A673 (cell line): ENCODE results near the genes UBTF, FAM171A2, HEXIM2 and FMNL1.

DNA sequence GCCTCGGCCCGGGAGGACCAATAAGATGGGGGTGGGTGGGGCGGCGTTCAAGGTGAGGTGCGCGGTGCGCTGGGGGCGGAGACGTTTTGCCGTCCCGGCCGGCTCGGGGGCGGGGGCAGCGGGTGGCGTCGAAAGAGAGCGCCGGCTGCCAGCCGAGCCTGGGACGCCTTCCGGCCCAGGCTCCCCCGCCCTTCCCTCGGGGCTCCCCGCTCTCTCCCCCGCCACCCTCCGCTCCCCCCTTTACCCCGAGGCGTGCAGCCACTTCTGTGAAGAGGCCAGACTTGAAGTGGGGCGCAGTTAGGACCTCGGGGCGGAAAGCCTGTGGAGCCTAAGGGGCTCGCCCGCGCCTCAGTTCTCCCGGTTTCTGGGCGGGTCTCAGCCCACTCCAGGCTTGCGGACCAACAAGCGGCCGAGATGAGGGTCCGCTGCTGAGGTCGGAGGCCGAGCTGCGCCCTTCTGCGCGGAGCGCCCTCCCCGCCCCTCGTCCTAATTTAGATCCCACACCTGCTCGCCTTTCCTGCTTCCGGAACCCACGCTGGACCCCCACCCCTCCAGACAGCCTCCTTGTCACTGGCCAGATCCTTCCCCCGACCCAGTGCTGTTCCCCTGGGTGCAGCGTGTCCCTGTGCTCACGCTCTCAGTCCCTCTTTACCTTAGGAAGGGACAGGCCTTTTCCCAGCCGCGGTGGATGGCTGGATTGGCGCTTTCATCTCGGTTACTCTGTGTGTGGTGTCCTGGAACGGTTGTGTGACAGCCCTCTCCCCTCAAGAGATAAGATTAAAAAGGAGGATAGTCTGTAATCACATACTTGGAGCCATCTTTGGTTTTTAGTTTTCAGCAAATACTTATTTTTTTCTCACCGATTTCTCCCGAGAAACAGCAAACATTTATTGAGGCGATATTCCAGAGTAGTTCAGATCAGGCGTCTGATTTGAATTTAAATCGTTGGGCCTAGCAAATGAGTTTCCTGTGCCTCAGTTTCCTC lies 849 bp upstream of the ATXN7L3 start:
- PRO-cap, result bidirectional peak, plus-strand start at position 151 of the sequence, minus-strand start outside the sequence; unidirectional peak, plus-strand start at position 261 of the sequence

- PRO-cap, result bidirectional peak, plus-strand start at chr17:44219620, minus-strand start at chr17:44219498; bidirectional peak, plus-strand start at chr17:44220011, minus-strand start at chr17:44219927
Measured at GRCh38 chr17:44219342-44220285, at the start of gene UBTF. TSS of gene UBTF (minus strand) at chr17:44219675.

GRCh38 chr17:44221177-44222021 lies 1.9 kb upstream of the UBTF start:
- PRO-cap, result bidirectional peak, plus-strand start at chr17:44221402, minus-strand start at chr17:44221302

- PRO-cap, result unidirectional peak, minus-strand start at chr17:44363853
Measured at GRCh38 chr17:44363592-44364283, at the start of gene FAM171A2. TSS of gene FAM171A2 (minus strand) at chr17:44363853.

DNA sequence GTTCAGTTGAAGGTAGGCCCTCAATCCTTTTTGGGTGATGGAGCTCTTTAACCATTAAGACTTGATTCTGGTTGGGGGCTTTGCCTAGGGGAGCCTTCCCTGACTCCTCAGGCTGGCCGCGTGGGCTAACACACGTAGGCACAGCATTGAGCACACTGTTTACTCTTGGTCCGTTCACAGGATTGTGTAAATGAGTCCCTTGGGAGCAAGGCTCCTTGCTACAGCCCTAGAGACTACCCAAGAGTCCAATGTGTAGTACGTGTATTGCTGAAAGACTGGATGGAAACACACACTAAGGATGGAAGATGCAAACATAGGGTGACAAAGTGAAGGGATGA lies 761 bp upstream of the ITGA2B start:
- PRO-cap, result no peak

- PRO-cap, result no peak
Measured at GRCh38 chr17:44664938-44665302, 8.7 kb downstream of the MEIOC start.

DNA sequence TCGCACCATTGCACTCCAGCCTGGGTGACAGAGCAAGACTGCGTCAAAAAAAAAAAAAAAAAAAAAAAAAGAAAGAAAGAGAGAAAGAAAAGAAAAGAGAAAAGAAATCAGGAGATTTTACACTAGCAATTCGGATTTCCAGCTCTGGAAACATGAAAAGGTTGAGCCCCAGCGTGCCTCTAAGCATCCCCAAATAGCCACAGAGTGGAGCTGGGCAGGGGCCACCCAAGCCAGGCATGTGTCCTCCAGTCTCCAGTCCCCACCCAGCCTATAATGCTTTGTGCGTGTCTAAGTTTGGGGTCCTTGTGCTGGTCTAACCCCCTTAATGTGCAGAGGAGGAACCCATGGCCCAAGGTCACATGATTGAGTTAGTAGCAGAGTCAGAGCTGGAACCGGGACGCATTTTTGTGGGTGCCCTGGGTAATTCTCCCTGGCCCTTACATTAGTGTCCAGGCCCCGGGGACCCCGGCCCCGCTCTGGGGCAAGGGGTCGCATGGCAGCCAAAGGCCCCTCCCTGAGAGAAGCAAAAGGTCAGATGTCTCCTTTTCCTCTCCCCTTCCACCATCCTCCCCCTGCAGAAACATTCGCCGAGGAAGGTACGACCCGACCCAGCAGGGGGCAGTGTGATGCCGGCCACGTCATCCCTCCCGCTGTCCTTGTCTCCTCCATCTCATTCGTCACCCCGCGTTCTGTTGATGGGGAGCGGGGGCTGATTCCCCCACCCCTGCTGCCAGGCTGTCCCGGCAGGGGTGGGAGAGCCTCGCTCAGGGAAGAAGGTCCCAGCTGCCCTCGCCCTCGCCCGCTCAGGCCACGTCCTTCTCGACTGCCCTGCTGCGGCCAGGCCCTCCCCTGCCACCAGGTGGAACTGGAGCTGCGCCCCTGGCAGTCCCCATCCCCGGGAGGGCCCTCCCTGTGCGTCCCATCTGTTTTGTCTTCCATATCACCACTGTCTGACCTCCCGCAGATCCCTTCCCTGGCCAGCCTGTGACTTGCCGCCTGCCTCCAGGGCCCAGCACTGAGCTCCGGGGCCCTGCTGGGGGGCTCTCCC lies 20.2 kb downstream of the ADAM11 start:
- PRO-cap, result no peak

DNA sequence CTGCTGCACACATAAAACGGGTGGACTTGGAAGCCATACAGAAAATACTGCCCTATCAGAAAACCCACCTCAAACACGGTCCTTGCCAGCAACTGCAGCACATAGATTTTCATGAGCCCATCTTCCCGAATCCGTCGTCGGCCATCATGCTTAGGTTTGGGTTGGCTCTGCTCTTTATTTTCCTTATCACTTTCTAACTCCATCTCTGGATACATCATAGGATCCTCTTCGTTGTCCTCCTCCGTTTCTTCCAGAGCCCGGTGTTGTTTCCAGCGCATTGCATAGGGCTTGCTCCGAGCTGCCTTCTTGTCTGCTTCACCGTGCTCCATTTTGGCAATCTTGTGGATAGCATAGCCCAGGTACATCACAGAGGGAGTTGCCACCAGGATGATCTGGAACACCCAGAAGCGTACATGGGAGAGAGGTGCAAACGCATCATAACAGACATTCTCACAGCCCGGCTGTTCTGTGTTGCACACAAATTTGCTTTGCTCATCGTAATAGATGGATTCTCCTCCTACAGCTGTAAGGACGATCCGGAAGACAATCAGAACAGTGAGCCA lies 24.8 kb downstream of the GJC1 start:
- PRO-cap, result no peak

- PRO-cap, result no peak
Measured at GRCh38 chr17:44848853-44849275, 1.2 kb downstream of the HIGD1B start.

DNA sequence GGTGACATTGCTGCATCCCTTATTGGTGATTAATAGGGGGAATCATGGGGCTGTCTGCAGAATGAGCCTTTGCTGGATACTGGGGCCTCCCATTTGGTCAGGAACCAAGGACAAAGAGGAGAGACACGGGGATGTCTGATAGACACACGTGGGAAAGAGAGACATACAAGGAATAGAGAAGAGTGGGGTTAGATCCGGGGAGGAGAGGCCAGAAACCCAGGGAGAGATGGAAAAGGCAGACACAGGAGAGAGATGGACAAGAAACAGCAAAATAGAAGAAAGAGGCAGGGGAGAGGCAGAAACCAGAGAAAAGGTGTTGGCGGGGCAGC lies 2.3 kb downstream of the C1QL1 start:
- PRO-cap, result no peak

DNA sequence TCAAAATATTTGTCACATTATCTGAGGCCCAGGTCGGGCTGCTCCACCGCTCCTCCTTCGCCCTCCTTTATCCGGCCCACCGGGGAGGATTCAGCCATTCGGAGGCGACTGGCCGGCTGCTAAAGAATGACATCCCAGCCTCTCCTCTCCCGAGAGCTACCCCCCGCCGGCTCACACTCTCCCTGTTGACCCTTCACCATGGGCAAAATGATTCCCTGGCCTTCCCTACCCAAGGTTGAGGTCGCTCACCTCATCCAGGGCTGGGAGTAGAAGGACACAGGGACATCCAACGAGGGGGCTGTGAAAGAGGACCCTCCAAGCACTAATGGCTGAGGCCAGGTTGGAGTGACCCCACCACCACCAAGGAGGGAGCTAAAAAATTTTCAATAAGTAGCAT lies 1.4 kb upstream of the C1QL1 start:
- PRO-cap, result no peak

DNA sequence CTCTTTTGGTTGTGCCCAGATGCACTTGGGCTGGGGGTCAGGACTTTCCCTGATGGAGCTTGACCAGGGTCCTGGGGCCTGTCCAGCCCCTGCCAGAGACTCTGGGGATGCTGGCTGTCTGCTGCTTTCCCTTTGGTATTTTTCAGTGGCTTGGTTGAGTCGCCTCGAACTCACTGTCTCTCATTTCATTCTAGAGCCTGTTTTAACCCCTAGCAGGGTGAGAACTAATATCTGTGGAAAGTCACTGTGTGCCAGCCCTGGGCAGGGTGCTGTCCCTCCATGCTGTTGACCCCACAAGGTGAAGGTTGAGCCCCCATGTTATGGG lies 33.0 kb downstream of the DCAKD start:
- PRO-cap, result no peak

GRCh38 chr17:45060433-45061195 lies 503 bp upstream of the NMT1 start:
- PRO-cap, result bidirectional peak, plus-strand start at chr17:45060882, minus-strand start at chr17:45060881; unidirectional peak, minus-strand start at chr17:45060946; bidirectional peak, plus-strand start at chr17:45061322, minus-strand start at chr17:45061109

DNA sequence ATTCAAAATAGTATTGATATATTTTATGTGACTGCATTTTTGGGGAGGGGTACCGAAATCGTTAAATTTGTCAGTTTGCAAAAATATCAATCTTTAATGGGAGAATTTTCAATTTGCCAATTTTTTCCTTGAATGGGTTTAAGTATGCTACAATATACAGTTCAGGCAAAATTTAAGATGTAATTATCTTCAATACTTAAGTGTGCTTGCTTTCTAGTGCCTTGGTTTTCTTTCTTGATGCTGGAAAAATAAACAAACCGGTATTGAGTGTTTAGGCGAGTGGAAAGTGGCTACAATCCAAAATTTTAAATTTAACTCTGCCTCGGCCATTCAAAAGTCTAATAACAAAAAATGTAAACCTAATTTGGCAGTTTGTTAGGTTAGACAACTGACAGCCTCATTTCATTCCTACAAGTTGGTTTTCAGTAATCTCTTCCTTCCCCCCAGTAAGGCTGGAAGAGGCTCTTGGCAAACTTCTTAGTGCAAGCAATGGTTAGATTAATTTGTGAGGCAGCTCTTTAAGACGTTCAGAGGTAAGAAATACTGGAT lies 2.5 kb downstream of the HEXIM1 start:
- PRO-cap, result no peak

GRCh38 chr17:45161761-45162176 lies at the start of gene HEXIM2:
TSS of gene HEXIM2 (plus strand) at chr17:45161875.
- PRO-cap, result no peak

- PRO-cap, result no peak
Measured at GRCh38 chr17:45221096-45222006, at the start of gene FMNL1. TSS of gene FMNL1 (plus strand) at chr17:45221885.

DNA sequence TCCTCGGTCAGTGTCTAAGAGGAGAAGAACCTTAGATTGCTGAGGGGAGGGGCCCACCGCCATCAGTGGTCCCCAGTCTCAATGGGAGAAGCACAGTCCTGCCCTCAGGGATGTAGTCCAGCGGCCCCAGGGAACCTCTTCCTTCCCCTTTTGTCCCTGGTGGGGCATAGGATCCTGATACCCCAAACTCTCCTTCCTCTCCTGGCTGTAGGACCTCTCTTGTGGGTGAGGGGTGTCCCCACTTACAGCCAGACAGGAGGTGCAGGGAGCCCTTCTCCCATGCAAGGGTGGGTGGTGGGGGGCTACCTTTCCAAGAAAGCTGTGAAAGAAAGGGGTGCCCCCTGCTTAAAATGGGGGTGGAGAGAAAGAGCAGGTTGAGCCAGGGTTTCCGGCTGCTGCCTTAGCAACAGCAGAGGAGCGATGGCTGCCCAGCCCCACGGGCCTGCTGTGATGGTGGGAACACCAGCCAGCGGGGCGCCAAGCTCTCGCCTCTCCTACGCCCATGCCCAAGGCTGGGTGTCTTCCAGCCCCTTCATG lies 2.8 kb downstream of the FMNL1 start:
- PRO-cap, result no peak

GRCh38 chr17:45231480-45231742 lies 9.7 kb downstream of the FMNL1 start:
- PRO-cap, result no peak

- PRO-cap, result no peak
Measured at GRCh38 chr17:45242321-45242787, 19.5 kb downstream of the SPATA32 start.

GRCh38 chr17:45278173-45278709 lies 16.3 kb upstream of the SPATA32 start:
- PRO-cap, result no peak